Left lung (tissue), 1 donor: Measurements from ENCODE around the gene PRAMEF13.

- PRO-cap = no peak
Measured at GRCh38 chr1:13201130-13201831, at the start of gene PRAMEF13. Gene PRAMEF13 (minus strand): TSS chr1:13201409.

GRCh38 chr1:13450156-13450585, 39.9 kb downstream of the PRAMEF20 start:
- PRO-cap = no peak

DNA sequence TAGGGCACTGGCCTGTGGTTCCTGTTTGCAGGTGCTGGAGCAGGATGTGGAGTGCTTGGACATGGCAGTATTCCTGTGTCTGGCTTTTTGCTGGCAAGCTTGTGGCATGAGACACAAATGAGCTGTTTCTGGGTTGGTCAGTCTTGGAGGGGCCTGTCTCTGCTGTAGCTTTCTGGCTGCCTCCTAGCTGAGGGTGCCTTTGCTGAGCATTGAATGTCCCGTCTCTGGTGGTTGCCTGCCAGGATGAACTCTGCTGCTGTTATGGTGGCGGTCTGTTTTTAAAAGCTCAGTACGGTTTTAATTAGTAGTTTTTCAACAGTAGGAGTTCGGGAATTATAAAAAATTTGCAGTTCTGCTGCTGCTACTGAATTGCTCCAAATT, 54.8 kb downstream of the PRDM2 start:
- PRO-cap = no peak

DNA sequence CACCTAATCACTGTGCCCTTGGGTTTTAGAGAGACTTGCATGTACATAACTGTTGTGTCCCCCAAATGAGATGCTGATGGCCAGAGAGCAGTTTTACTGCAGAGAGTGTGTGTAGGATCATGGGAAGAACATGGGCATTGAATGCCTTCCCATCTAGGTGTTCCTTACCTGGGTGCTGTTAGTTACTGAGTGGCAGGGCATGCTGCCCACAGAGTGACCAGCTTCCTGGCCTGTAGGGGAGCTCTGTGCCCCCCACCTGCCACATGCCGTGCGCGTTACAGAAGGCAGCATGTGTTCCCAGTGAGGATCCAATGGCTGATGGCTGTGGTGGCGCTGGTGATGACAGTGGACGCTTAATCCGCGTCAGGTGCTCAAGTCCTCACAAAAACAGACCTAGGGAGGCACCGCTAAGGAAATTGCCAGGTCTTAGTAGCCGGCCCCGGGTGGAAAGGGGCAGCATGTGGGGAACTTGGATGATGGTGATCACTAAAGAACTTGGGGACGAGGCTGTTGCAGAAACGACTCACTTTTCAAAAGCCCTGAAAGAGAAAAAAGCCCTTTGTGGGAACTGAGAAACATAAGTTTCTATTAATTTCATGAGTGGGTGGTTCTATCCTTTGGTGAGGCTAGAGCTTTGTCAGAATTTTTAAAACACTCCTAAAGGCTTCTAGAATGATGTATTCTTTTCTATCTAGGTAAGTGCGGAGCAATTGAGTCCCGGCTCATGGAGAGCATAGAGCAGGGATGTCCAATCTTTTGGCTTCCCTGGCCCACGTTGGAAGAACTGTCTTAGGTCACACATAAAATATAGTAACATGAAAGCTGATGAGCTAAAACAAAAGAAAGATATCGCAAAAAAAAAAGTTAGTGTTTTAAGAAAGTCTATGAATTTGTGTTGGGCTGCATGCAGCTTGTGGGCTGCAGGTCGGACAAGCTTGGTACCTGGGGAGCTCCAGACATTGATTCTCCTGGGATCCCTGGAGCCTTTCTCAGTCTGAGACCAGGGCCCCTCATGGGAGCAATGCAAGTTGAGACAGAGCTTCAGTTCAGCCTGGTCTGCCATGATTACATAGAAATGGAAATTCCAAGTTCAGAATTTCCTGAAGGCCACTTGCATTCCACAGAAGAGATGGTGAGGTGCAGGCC, 93.4 kb downstream of the PRDM2 start:
- PRO-cap = no peak

DNA sequence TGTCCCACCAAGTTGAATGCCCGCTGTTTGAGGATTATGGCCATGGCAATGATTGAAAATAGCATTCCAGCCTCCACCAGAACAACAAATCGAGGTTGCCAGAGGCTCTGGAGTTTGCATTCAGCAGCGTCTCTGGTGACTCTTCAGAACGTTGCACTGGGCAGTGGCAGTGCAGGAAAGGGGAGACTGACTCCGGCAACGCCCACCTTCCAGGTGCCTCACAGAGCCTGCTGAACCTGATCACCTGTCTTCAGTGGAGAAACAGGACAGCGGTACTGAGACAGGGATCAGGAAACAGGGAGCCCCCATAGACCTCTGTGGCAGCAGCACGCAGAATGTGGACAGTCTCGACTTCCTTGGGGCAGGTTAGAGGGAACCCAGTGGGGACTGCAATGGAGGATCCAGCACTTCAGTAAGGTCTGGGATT, 128.4 kb downstream of the PRDM2 start:
- PRO-cap = no peak

DNA sequence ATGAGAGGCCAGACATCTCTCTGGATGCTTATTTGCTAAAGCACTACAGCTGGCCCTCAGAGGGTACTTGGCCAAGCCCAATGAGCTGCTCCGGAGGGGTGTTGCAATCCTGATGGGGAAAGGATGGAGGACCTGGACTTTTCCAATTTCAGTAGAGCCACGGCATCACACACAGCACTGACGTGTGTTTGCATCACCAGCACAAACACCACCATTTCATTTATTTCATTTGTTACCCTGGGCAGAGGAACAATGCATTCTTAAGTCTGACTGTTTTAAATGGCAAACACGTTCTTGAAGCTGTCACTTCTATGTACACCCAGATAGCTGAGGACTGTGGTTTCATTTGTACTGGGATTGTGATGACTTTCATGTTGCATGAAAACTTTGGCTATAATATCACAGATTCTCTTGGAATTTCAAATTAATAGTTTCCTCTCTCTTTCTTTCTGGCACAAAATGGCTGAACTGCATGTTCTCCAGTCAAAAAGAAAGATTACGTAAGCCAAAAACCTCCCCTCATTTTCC, 359.8 kb upstream of the KAZN start:
- PRO-cap = no peak

GRCh38 chr1:14254222-14254590, 344.3 kb upstream of the KAZN start:
- PRO-cap = no peak

DNA sequence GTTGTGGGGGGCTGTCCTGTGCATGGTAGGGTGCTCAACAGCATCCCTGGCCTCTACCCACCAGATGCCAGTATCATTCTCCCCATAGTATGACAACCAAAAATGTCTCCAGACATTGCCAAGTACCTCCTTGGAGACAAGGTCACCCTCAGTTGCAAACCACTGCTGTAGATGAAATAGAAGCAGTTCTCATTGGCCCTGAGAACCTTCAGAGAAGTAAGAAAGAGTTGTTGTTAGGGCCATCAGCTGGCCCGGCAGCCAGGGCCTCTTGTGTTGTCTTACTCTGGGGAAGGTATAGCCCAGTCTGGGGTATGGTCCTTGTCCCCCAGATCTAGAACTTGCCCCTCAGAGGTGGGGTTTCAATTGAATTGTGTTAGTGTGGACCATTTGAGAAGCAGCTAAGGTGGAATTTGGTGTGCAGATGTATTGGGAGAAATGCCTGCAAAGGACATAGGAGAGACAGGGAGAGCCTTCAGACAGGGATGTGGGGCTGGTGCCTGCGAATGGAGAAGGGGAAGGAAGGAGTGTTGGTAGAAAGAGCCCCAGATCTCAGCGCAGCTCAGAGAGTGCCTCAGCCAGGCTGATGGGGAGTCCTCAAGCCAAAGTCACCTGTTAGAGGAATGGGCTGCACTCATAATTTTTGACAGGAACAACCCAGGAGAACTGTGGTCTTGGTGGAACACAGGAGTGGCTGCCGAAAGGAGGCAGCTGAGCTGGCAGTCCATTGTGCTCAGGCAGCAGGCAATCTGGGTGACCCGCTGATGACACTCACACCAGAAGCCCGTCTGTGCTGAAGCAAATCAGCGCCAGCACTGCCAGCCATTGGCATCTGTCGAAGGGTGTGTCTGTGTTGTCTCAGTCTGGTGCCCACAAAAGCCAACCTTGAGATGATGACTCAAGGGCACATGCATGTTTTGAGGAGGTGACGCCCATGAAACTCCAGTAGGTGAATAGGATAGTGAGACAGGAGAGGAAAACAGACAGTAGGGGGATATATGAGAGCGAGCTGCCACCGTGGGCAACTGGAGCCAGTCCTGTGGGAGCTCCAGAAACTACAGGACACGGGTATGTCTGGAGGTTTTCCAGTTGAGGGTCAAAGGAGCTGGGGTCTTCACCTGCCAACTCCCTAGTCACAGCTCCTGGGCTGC, 167.0 kb downstream of the KAZN start:
- PRO-cap = no peak

GRCh38 chr1:14927097-14927626, 226.4 kb upstream of the TMEM51 start:
- PRO-cap = no peak

DNA sequence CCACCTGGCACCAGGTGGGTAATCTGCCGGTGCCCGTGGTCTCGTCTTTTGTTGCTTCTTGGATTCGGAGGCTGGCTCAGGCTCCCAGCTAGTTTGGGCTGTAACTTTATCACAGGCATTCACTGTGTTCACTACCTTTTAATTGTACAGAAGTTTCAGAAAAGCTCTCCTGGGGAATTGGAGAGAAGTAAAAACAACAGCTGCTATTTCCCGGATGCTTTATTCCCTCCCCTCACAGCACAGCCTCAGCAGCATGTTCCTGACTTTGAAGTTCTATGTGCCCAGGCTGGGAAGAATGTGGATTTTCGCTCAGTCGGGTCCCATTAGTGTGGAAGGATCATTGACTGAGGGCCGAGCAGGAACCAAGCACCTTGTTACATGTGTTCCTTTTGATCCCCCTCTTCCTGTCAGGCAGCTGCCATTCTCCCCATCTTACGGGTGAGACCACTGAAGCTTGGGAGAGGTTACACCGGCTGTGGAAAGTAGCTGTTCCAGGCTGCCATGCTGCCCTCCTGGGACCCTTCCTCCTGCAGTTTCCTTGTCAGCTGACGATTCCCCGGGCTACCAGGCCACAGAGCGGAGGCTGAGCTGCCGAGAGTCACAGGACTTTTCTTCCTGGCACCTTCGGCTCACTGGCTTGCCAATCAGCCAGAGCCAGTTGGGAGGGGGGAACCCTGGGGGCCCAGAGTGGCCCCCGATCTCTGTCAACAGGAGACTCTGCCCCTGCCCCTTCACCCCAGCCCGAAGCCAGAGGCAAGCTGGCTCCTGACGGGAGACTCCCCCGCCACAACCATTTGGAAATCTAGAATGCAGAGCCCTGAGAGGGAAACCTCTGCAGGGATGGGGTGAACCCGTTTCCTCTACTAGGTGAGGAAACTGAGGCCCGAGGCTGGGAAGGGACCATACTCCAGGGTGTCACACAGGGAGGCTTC, 223.1 kb upstream of the TMEM51 start:
- PRO-cap = no peak

GRCh38 chr1:15352422-15353008, 57.2 kb upstream of the EFHD2 start:
- PRO-cap = no peak

- PRO-cap = no peak
Measured at GRCh38 chr1:15384174-15384822, 25.4 kb upstream of the EFHD2 start.

DNA sequence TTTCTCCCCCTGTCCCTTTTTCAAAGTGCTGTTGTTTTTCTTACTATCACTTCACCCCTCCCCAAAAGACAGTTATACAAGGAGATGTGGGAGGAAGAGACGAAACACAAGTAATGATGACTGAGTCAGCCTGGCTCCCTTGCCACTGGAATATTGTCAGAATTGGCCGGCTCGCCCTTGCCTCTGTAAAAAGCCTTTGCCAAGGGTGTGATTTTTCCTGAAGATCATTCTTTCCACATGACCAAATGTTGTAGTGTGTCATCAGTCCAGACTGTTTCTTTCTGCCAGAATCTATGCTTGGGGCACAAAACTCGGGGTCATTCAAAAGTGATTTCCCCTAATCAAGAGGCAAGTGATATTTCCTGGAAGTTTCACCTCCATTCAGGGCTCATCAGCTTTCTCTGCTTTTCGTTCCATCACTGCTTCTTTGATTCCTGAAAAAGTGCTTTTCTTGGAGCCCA, 2.5 kb upstream of the EFHD2 start:
- PRO-cap = no peak

DNA sequence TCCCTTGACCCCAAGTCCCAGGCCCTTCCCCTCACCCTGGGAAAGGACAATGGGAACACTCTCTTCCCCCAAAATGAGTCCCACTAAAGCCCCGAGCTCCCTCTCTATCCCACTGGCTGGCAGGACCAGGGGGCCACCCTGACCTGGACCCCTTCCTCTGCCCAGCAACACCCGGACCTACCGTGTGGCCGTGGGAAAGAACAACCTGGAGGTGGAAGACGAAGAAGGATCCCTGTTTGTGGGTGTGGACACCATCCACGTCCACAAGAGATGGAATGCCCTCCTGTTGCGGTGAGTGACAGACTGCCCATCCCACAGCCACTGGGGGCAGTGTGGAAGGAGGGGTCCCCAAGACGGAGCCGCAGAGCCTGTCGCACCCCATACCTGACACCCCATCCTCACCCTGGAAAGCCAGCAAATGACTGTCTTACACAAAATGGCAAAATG, 4.1 kb downstream of the CTRC start:
- PRO-cap = no peak

DNA sequence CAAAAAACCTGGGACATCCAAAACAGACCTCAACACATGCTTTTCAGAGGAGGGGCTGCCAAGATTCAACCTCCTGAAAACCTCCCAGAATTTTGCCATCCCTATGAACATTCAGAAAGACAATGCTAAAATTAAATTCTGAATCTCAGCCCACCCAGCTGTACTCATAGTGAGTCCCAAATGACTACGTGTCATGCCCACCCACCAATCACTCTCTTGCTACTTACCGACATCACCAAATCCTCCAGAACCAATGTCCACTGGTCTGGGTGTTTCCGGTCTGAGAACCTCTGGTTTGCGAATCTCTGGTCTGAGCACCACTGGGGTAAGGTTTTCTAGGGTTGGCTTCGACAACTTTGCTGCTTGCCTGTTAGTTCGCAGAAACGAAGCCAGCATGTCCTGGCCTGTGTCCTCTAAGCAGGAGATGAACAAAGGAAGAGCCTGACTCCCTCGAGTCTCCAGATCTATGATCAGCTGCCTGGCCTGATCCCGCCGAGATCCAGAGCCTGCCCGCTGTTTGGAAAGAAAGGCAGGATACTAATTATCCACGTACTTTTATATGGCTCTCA, 6.0 kb downstream of the CASP9 start:
- PRO-cap = no peak

- PRO-cap = no peak
Measured at GRCh38 chr1:15659828-15660438, 420 bp downstream of the RSC1A1 start.

- PRO-cap = no peak
Measured at GRCh38 chr1:15669142-15669654, 9.7 kb downstream of the RSC1A1 start.

GRCh38 chr1:15680037-15680518, 4.0 kb upstream of the PLEKHM2 start:
- PRO-cap = no peak

DNA sequence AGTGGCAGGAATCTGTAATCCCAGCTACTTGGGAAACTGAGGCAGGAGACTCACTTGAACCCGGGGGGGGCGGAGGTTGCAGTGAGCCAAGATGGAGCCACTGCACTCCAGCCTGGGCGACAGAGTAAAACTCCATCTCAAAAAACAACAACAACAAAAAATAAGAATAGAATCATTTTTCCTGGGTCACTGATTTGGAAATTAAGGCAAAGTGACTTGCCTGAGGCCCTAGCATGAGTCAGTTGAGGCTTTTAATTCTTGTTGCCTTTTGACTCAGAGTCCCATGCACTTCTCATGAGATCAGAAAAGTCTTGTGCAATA, 3.6 kb upstream of the PLEKHM2 start:
- PRO-cap = no peak

- PRO-cap = no peak
Measured at GRCh38 chr1:15680893-15681267, 3.2 kb upstream of the PLEKHM2 start.